Measurements from ENCODE around the genes ANGEL1 and AHSA1.

DNA sequence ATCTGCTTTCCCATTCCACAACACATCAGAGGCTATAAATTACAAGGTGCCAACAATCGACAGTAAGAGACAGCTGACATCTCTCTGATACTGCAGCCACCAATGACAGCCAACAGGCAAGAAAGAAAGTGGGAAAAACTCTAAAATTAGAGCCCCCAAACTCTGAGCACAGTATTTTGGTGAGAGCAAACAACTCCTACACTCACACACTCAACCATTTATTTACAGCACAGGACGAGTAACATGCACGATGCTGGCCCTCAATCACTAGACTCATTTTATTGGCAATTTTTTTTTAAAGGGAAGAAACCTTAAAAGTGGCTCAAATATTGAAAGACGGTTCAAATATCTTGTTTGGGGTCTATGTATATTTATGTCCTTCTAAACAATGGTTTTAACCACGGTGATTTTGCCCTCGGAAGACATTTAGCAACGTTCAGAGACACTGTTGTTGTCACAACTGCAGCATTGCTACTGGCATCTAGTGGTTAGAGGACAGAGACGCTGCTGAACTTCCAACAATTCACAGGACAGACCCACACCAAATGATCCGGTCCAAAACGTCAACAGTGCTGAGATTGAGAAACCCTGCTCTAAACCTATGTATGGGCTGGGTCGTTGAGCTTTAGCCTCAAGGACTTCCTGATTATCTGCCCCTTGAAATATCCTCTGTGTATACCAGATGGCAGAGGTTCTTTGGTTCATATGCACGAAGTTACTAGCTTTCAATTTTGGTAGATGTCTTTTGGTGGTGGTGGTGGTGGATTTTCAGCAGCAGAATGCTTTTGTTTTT, 1.8 kb downstream of the ANGEL1 start:
- PRO-cap: no peak
- RAMPAGE, long total RNA: no peak

- PRO-cap: unidirectional peak, minus-strand start at chr14:76812531; bidirectional peak, plus-strand start at chr14:76813062, minus-strand start at chr14:76812861
- RAMPAGE, long total RNA: no peak
Measured at GRCh38 chr14:76812422-76813274, at the start of gene ANGEL1. ANGEL1 (minus strand) TSS chr14:76812882.

DNA sequence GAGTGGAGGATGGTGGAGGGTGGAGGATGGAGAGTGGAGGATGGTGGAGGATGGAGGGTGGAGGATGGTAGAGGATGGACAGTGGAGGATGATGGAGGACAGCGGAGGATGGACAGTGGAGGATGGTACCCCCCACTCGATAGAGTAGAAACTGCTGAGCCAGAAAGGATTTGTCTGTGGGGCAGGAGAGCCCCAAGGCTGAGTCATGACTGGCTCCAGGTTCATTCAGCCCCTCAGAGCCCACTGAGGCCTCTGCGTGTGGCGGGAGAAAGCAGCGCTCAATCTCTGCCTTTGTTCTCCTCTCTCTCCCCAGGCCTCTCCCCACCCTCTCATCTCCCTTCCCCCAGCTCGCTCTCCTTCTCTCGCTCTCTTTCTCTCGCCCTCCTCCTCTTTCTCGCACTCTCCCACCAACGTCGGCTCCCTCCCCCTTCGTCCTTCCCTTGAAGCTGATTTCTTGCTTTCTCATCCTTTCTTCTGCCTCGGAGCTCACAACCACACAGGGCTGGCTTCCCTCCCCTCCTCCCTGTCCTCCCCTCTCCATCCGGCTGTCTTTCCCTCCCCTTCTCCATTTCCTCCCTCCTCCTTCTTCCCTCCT, 96.3 kb downstream of the LRRC74A start:
- PRO-cap: no peak
- RAMPAGE, long total RNA: no peak

- PRO-cap: no peak
- RAMPAGE, long total RNA: no peak
Measured at GRCh38 chr14:76939852-76940164, 88.7 kb downstream of the IRF2BPL start.

- PRO-cap: no peak
- RAMPAGE, long total RNA: no peak
Measured at GRCh38 chr14:77021992-77022810, 6.3 kb downstream of the IRF2BPL start.

GRCh38 chr14:77032308-77032500, 3.7 kb upstream of the IRF2BPL start:
- PRO-cap: no peak
- RAMPAGE, long total RNA: no peak

DNA sequence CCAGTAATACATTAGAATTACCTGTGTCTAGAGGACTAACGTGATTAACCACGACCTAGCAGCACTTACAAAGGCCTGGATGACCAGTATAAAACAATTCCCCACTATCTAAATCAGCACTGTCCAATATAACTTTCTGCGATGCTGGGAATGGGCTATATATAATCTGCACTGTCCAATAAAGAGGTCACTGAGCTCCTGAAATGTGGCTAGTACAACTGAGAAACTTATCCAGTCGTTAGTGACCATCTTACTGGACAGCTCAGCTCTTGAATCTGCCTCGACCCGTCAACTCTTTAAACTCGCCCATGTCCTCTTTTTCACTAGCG, 1.0 kb upstream of the CIPC start:
- PRO-cap: no peak
- RAMPAGE, long total RNA: no peak

- PRO-cap: bidirectional peak, plus-strand start at chr14:77457833, minus-strand start at chr14:77457572; bidirectional peak, plus-strand start at chr14:77458124, minus-strand start at chr14:77457989
- RAMPAGE, long total RNA: start-site peak on the plus strand at chr14:77458041-77458127, 1,123 and 184 reads in 2 replicates
Measured at GRCh38 chr14:77457490-77458275, at the start of gene AHSA1. AHSA1 (plus strand) TSS chr14:77458093.

DNA sequence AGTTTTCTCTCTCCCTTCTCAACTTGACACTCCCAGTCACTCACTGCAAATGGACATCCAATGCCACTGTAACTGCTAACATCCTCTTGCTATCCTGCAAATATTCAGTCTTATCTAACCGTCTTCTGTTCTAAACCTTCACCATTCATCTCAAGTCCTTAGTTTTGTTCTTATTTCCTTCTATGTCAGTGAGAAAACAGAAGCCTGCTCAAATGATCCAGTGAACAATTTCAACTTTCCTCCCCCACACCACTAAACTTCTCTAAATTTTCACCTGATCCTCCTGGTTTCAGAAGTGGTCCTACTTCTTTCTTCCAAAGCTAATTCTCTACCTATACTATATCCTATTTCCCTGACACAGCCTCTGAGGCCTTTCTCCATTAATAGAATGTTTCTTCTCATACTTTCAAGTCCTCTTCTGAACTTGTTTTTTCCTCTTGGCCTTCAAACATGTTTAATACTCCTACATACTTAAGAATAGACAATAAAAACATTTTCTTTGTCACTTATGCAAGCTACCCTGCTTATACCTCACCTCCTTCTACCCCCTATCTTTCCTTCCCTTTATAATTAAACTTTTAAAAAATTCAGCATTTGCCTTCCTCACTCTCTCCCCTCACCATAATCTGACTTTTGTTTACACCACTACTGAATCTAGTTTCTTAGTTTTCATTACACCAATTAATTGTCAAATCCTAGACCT, 20.7 kb downstream of the ALKBH1 start:
- PRO-cap: no peak
- RAMPAGE, long total RNA: no peak

GRCh38 chr14:77898864-77899346, 99.0 kb downstream of the ADCK1 start:
- PRO-cap: no peak
- RAMPAGE, long total RNA: no peak

- PRO-cap: no peak
- RAMPAGE, long total RNA: no peak
Measured at GRCh38 chr14:78405760-78405959, 235.5 kb downstream of the NRXN3 start.

DNA sequence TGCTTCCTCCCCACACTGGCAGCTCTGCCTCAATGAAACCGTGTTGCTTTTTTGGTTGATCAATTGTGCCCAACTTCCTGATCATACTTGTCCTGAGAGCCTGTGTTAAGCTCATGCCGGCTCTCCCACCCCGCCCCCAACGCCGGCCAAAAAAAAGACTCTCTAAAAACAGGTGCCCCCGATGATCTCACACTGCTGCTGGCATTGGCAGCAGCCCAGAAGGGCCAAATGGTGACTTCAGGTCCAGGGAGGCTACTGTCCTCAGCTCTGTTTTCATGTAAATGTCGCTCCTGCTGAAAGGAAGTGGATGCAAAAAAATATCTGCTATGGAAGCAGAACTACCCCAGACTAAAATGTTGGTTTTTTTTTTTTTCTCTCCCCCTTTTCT, 395.8 kb downstream of the NRXN3 start:
- PRO-cap: no peak
- RAMPAGE, long total RNA: no peak

DNA sequence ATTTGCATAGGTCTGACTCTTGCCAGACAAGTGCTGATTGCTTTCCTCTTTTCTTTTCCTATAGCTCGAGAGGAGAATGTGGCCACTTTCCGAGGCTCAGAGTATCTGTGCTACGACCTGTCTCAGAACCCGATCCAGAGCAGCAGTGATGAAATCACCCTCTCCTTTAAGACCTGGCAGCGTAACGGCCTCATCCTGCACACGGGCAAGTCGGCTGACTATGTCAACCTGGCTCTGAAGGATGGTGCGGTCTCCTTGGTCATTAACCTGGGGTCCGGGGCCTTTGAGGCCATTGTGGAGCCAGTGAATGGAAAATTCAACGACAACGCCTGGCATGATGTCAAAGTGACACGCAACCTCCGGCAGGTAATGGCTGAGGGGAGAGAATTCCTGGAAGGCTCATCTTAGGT, 474.9 kb downstream of the NRXN3 start:
- PRO-cap: no peak
- RAMPAGE, long total RNA: no peak

GRCh38 chr14:80310981-80311422, 99.7 kb upstream of the DIO2 start:
- PRO-cap: no peak
- RAMPAGE, long total RNA: no peak

DNA sequence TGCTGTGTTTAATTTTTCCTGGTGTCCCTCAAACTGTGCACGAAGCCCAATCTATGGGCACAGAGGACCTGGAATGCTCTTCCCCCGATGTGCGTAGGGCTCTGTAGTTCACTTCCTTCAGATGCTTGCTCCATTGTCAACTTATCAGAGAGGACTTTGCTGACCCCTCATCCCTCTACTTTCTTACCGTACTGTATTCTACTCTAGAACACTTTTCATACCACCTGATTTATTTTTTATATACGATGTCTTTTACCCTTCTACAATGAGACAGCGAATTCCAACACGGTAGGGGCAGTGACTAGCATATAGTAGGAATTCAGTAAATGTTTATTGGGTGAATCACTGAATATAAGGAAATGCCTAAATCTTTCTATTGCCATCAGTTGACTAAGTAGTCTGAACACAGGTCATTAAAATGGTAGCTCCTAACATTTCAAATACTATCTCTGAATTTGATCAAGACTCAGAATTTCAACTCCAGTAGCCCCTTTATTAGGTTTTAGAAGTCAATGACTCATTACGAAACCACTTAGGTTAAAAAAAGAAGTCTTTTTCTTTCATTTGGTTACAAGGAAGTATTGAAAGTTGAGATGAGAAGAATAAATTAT, 303.0 kb downstream of the CEP128 start:
- PRO-cap: no peak
- RAMPAGE, long total RNA: no peak

DNA sequence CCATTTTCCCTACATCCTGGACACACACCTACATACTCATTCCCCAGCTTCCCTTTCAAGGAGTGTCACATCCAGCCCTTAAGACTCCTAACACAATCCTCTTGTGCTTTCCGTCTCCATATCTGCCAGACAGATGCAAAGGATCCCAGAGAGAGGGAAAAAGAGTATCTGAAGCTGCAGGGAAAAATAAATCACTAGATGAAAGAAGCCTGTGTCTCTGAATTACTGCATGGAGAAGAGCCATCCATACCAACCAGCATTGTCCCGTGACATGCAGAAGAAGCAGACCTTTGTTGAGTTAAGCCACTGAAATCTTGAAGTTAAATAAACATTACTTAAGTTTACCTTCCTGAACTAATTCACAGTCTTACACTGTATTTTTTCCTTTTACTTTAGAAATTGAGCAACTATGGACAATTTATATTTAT, 54.6 kb downstream of the GTF2A1 start:
- PRO-cap: no peak
- RAMPAGE, long total RNA: no peak

DNA sequence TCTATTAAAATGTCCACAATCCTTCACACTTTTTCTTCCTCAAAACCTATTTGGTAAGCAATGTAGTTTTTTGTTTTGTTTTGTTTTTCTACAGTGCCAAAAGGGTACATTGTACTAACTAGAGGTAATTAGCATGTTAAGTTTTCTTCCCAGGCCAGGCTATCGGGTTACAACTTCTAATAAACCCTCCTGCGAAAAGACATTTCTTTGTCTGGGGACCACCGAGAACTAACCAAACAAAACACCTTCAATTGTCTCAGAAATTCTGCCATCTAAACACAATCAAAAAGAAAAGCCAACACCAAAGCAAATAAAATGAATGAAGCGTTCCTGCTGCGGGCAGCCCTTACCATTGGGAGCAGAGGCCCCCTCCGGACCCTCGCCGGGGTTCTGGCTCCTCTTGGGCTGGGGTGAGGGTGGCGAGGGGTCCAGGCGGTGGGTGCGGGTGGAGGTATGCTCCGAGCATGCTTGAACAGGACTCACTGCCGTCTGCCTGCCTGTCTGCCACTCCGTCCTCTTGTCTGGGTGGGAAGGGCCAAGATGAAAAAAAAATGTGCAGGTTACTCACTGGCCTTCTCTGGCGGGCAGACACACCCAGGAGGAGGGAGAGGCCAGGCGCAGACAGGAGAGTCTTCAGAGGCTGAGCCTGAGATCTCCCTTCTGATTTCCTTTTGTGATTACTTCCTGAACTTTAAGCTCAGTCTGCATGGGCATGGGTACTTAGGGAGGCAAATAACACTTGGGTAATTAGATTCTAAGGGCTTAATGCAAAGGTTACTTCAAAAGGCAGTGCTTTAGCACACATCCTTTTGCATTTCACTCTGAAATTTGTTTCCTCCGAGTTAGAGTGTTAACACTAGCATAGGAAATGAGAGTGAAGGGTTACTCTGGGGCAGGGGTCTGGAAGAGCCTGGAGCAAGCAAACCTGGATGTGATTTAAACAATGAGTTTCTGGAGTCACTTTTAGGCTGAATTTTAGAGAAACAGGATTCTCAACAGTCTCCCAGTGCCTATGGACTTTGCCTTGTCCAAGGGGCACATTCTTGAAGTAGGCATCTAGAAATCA, 76.1 kb downstream of the STON2 start:
- PRO-cap: no peak
- RAMPAGE, long total RNA: no peak

GRCh38 chr14:81400873-81401319, 772 bp upstream of the STON2 start:
- PRO-cap: no peak
- RAMPAGE, long total RNA: no peak

DNA sequence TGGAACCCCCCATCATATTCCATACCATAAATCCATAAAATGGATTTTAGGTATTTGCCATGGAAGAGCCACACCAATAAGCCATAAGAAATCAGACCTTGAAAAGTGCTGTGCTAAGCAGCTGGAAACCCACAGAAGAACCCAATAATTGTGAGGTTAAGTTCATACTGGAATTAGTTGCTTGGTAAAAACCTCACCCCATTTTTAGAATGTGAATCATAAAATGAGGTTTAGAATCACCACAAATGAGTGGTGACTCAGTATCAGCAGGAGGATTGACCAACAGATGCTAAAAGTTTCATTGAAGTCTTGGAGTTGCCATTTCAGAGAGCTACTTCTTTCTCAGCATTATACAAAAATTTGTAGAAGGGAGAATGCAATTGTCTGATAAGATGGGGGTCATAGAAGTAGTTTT, 1.3 kb upstream of the STON2 start:
- PRO-cap: no peak
- RAMPAGE, long total RNA: no peak

DNA sequence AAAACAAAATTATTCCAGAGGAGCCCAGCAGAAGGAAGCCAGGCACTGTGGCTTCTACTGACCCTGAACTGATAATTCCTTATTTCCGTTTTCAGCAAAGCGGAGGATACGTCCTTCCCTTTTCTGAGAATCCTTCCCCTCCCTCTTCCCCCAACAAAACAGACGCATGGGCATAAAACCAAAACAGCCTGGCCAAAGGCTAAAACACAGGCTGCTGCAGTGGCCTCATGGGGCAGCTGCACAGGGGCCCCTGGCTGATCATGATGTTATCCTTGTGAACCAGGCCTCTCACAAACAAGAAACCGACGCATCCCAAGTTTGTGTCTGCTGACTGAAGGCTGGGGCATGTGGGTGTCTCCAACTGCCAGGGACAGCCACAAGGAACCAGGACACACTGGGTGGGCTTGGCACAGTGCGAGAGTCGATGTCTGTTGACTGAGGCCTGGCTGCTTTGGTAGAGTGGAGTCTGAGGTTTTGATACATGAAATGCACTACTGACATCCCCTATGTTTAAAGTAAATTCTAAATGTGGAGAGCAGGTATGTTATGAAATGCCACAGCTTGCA, 23.4 kb upstream of the STON2 start:
- PRO-cap: no peak
- RAMPAGE, long total RNA: no peak

Data from OCI-LY7 (cell line).